Mesenchymal stem cell of adipose (primary cell): ENCODE measurements around the gene ADI1.

DNA sequence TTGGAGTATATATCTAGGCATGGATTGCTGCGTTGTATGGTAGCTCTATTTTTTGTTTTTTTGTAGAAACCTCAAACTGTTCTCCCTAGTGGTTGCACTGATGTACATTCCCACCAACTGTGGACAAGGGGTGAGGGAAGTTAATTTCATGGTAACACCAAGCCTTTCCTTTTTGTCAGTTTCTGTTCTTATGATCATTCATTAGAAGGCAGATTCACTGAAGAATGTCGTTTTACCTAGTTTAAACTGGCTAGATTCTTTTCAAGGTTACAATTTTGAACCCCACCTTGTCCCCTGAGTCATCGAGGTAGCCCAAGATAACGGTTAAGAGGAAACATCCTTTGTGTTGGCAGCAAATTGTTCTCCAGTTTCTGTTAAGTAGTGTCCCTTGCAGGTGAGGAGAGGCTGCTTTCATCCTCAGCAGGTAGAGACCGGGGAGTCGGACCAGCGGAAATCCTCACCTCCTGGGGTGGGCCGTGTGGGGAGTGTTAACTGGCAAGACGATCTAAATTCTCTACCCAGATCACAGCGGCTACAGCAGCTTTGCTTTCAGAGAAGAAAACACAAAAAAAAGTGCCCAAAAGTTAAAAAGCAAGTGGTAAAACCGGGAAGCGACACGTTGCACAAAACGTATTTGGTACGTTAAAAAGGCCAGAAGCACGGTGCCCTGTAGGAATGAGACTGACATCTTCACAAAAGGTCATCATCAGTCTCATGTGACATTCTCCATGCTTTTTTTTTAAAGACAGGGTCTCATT is 63.3 kb downstream of the ADI1 start:
- CAGE, long polyA plus RNA, result no peak

DNA sequence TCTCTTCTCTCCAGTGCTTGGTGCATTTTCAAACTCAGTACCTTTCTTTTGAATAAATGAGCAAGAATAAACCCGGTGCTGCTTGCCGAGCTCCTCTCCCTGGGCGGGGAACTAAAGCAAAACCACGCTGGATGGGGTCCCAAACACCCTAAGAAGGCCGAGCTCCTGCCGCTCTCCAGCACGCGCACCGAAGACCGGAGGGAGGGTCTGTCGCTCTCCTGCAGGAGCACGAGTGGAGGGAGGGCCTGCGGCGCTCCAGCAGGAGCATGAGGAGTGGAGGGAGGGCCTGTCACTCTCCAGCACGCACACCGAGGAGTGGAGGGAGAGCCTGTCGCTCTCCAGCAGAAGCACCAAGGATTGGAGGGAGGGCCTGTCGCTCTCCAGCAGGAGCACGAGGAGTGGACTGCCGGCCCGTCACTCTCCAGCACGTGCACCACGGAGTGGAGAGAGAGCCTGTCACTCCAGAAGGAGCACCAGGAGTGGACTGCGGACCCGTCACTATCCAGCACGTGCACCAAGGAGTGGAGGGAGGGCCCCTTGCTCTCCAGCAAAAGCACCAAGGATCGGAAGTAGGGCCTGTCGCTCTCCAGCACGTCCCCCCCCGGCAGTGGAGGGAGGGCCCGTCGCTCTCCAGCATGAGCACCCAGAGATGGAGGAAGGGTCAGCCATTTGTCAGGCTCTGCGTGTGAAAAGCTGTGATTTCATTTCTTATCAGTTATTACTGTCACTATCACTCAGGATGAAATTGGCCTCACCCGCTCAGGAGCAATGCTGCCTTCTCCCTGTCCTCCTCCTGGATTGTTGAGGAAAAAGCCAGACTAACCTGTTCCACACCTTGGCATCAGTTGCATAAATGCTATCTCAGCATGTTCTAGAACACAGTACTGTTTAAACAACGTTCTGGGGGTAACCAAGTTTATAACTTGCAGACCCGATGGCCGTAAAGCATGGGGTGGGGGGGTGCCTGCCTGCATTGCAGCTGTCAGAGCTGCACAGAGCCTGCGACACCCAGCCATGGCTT is 36.0 kb downstream of the ADI1 start:
- CAGE, long polyA plus RNA, result no peak

DNA sequence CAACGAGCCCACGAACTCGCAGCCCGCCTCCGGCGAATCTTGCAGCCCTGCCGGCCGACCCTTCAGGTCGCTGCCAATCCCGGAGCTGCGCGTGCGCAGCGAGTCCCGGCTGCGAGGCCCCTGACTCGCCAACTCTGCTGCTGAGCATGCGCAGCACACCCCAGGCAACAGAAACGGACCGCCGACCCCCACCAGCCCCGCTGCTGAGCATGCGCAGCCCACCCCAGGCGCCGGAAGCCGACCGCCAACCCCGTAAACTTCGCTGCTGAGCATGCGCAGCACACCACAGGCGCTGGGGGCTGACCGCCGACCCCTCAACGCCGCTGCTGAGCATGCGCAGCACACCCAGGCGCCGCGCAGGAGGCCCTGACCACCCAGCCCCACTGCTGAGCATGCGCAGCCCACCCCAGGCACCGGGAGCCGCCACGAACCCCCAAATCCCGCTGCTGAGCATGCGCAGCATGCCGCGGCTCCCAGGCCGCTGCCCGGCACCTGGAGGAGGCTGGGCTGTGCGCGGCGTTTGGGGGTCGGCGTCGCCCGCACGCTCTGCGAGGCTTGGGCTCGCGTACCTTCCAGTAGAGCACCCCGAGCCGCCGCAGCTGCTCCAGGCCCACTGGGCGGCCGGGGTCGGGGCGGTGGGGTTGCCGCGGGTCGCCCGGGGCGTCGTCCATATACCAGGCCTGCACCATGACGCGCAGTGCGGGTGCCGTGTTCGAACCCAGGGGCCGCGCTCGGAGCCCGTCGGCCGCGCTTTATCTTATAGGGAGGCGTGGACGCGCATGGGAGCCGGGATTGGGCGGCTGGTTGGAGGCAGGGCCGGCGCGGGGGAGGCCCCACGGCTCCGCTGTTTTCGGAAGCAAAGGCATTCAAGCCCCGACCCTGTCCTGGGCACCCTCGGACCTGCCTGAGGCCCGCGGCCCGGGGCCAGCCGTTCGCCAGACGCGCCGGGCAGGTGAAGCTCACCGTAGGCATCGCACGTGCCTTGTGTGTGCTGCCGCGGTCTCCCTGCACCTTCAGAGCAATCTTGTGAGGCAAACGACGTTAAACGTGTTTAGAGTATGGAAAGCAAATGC is at the start of gene ADI1:
ADI1 (minus strand) TSS at position 733 of the 1,073 bp plus-strand sequence.
- CAGE, long polyA plus RNA, result no peak

DNA sequence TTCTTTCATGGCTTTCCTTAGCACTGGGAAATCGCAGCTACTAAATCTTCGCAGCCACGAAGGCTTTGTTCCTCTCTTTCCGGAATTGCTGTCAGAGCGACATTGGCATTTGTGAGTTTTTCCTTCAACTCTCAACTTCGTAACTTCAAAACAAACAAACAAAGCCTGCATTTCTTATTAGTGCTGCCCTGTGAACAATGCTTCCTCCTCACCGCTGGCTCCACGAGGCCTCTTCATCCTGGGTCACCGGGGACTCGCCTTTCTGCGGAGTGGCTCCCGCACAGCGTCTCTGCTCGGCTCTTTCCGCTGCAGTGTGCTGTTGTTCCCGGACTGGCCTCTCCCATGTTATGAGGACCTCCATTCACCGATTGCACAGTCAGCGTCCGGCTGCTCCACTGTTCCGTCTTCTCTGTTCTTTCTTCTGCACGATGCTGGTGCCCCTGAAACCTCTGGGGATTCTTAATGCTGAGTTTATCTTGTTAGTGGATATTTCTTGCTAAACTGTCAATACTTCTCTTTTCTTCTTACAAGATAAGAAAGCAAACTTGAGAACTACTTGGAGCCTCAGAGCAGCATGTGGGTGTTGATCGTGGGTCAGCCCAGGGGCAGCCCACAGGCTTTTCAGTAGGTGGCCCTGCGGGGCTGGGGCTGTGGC is 16.3 kb downstream of the COLEC11 start:
- CAGE, long polyA plus RNA, result no peak

- CAGE, long polyA plus RNA, result no peak
Measured at GRCh38 chr2:6186409-6187366, 494.5 kb downstream of the SOX11 start.

DNA sequence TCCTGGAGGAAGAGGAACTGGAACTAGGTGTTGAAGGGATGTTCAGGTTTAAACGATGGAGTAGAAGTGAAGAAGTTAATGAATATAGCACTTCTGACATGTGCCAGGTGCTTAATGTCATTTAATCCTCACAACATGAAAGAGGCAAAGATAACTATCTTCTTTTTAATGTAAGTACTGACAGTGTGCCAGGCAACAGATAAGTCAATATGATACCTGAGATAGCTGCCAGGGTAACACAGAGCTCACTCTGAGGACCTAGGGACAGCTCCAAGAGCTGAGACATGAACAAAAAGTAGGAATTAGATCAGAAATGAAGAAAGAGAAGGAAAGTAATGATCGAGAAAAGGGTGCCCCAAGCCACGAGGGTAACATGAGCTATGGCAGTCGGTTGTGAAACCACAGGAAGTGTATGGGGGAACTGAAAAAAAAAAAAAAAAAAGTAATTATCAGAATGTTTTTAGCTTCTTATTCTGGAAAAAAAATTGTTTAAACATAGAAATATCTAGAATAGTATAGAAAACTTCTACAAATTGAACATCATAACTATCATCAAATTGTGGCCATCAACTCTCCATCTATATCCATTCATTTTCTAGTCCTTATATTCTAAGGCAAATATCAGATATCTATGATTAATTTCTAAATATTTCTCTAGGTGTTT is 140.8 kb downstream of the RNF144A start:
- CAGE, long polyA plus RNA, result no peak

DNA sequence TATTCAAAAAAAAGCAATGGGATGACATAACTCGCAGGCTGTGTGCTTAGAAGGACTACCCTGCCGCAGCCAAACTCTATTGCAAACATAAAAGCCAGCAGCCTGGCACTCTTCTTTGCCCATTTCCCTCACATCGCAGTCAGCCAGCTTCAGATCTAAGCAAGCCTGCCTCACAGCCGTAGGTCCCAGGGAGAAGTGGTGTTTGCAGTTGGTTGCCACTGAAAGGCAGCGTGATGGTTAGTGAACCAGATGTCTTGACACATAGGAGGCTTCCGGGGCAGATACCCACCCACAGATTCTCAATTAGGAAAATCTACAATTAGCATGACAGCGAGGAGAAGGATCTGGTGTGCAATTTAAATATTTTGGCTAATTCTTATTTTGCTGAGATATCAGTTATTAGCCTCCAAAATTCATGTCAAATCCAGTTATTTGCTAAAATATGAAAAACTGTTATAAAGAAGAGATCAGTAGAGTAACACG is 655.3 kb downstream of the RNF144A start:
- CAGE, long polyA plus RNA, result no peak

GRCh38 chr2:7950041-7950667 is 731.7 kb upstream of the ID2 start:
- CAGE, long polyA plus RNA, result no peak

GRCh38 chr2:8090813-8091526 is 590.9 kb upstream of the ID2 start:
- CAGE, long polyA plus RNA, result no peak

DNA sequence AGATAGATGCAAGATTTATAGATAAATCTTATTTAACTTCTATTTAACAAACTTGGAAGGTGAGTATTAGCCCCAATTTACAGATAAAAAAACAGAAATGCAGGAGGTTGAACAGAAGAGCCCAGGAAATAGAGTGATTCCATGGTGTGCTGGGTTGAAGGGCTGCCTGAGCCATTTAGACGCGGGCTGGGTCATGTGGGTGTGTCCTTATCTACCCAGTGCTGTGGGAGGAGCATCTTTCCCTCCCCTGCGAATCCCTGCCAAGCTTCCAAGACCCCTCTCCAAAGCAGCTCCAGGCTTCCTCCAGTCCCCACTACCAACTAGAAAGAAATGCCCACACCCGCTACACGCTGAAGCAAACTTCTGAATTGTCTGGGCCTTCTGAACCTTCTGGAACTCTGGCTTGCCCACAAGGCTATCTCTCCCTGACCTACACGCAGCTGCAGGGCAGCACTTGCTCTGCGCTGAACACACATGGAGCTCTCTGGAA is 562.9 kb upstream of the ID2 start:
- CAGE, long polyA plus RNA, result no peak

DNA sequence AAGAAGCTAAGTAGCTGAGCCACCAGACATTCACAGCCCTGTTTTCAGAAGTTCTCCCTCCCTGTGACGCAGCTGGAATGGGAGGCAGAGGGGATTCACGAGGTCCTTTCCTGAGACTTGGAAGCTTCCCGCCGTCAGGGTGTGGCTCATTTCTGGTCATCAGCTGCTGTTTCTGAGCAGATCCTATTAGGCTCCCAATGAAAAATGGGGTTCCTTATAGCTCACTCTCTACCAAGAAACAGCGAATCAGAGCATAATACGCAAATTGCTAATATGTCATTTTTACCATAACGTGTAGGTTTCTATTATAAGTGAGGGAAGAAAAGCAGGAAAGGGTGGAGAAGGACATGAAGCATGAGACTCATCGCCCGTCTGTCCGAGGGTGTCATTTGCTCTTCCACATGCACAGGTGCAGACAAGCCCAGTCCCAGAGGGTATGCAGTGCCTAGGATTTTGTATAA is 559.2 kb upstream of the ID2 start:
- CAGE, long polyA plus RNA, result no peak

DNA sequence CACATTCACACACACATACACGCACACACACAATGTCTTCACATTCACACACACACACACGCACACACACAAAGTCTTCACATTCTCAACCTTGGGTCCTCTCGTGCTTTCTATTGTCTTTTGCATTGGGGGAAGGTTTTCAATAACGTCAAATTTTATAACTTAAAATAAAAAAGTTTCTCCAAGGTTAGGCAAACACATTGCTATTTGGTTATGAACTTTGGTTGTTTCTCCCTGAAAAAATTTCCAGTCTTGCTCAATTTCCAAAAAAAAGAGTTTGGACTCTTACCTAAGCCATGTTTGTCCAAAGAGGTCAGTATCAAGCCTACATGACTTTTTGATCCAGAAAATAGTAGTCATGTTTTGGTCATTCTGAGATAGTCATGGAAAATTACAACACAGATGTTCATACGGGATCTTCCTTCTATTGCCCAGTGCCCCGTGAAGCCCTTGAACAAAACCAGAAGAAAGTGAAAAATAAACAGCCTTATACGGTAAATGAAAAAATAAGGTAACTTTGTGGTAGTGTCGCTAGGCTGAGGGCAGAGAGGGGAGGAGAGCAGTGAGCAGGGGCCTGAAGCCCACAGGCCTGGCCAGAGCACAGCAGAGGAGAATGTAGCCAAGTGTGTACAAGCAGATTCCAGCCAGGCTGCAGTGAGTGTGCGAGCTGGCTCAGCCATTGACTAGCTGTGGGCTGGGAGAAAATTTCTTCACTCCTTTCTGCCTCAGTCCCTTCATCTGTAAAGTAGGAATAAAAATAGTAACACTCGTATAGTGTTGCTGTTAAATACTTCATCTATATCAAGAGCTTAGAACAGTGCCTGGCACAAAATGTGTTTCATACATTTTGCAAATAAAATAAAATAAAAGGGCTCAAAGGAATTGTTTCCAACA is 542.6 kb upstream of the ID2 start:
- CAGE, long polyA plus RNA, result no peak

DNA sequence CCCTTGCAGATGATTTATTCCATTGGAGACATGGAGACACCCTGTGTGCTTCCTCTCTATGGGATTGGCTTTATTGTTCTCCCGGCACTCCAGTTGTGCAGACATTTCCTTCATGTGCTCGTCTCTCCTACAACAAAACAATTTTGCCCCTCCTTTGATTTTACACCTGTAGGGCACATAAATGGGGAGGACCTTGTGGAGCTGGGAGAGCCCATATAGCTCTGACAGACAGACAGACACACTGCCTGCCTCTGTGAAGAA is 446.6 kb upstream of the ID2 start:
- CAGE, long polyA plus RNA, result no peak

GRCh38 chr2:8281695-8283041 is 399.7 kb upstream of the ID2 start:
- CAGE, long polyA plus RNA, result no peak

GRCh38 chr2:8413955-8414534 is 267.8 kb upstream of the ID2 start:
- CAGE, long polyA plus RNA, result no peak

GRCh38 chr2:8426684-8426973 is 255.2 kb upstream of the ID2 start:
- CAGE, long polyA plus RNA, result no peak

GRCh38 chr2:8453026-8453457 is 228.8 kb upstream of the ID2 start:
- CAGE, long polyA plus RNA, result no peak

DNA sequence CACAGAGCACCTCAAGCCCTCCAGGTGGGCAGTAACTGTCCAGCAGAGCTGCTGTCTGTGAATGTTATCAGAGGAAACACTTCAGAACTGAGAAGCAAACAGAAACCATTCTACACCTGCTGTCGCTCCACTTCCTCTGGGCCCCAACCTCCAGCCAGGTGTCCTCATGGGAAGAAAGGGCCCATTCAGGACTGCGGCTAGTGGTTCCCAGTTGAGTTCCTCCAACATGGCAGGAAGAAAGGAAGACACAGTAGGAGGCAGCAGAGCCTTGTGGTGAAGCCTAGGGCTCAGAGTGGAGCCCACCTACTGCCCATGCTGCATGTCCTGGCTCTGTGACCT is 165.9 kb upstream of the ID2 start:
- CAGE, long polyA plus RNA, result no peak

- CAGE, long polyA plus RNA, result no peak
Measured at GRCh38 chr2:8553597-8554179, 128.2 kb upstream of the ID2 start.

DNA sequence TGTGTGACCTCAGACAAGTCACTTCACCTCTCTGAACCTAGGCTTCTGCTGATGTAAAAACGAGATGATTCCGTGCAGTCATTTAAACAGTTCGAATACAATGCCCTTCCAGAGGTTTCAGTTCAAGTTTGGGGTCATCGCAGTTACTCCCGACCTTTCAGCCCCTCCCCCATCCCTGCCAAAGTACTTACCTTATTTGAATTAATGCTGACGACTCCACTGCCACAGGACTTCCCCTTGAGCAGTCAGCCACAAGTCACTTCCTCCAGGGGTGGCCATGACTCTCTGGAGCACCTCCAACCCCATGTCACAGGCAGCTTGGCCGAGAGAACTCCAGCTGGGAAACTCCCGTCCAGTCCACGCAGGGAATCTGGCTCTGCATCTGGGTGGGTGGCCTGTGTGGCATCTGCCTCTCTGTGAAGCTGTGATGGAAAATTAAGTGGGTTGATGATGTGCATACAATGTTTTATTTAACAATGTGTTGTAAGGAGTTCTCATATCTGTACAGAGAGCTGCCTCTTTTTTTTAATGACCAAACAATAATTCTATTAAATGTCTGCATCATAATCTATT is 105.0 kb upstream of the ID2 start:
- CAGE, long polyA plus RNA, result no peak